Right ventricle myocardium (tissue), 1 donor: ENCODE measurements around the gene VSNL1.

- PRO-cap, 2 experiments: peak in 2 of 2 experiments; most common plus-strand start chr2:17540685 (in 1); most common minus-strand start chr2:17540460 (in 1)
Observed at GRCh38 chr2:17540286-17540958, at the start of gene VSNL1. VSNL1 (plus strand) TSS chr2:17540696.

GRCh38 chr2:17650016-17650446 is 103.6 kb downstream of the SMC6 start:
- PRO-cap, 2 experiments: no peak in any of the 2 experiments

DNA sequence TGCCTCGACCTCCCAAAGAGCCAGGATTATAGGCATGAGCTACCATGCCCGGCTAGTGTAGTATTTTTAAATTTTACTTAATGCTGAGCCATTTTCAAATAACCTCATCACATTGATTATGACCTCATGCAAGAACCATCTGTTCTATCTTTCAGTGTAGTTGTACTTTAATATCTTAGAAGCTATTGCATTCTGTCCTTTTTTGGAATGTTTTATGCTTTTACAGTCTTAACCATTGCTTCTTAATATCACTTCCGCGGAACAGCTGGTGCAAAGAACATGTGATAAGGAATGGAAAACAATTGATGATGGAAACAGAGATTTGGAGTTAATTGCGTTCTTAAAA is 2.7 kb downstream of the GEN1 start:
- PRO-cap, 2 experiments: no peak in any of the 2 experiments

DNA sequence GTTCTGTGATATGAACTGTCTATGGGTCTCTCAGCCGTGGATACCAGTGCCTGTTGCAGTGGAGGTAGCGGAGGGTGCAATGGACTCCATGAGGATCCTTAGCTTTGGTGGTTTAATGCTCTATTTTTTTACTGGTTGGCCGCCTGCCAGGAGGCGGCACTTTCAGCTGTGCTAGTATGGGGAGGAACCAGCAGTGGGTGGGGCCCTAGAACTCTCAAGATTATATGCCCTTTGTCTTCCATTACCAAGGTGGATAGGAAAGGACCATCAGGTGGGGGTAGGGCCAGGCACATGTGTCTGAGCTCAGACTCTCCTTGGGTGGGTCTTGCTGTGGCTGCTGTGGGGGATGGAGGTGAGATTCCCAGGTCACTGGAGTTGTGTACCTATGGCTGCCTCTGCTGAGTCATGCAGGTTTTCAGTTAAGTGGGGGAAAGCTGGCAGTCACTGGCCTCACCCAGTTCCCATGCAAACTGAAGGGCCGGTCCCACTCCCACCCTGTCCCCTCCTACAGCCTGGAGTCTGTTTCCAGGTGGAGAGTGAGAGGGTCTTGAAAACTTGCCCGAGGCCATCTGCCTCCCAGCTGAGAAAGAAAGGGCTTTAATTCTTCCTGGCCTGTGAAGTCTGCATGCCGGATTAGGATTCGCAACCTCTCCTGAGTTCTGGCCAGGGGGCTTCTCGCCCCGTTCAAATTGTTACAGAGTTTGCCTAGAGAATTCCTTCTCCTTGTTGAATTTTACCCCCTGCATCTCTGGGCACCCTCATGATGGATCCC is 14.5 kb downstream of the KCNS3 start:
- PRO-cap, 2 experiments: no peak in any of the 2 experiments

DNA sequence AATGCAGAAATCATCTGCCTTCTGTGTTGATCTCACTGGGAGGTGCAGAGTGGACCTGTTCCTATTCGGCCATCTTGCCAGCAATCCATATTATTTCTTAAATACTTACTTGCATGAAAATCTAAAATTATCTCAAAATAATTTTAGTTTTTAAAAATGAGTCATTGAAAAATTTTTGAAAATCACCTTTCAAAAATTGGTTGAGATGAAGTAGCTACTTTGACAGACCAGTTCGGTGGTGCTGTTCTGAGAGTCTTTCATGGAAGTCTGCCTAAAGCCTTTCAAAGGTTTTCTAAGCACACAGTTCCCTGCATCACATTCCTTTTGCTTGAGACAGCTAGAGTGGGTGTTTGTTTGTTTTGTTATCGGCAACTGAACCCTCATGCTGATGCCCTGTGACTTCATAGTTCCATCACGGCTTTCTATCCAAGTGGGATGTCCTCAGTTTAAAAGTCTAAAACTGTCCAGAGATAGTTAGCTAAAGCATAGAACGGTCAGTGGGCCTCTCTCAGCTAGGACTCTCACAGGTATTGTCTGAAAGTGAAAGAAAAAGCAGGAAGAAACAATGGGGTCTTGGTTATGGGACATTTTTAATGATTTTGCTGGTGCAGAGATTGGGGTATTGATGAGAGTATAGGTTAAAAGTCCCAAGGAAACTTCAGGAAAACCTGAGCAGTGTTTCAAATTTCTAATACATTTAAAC is 337.4 kb downstream of the OSR1 start:
- PRO-cap, 2 experiments: peak in 1 of 2 experiments; most common plus-strand start position 486 of the sequence (in 1)

GRCh38 chr2:19351810-19352646 is 6.4 kb downstream of the OSR1 start:
- PRO-cap, 2 experiments: no peak in any of the 2 experiments

DNA sequence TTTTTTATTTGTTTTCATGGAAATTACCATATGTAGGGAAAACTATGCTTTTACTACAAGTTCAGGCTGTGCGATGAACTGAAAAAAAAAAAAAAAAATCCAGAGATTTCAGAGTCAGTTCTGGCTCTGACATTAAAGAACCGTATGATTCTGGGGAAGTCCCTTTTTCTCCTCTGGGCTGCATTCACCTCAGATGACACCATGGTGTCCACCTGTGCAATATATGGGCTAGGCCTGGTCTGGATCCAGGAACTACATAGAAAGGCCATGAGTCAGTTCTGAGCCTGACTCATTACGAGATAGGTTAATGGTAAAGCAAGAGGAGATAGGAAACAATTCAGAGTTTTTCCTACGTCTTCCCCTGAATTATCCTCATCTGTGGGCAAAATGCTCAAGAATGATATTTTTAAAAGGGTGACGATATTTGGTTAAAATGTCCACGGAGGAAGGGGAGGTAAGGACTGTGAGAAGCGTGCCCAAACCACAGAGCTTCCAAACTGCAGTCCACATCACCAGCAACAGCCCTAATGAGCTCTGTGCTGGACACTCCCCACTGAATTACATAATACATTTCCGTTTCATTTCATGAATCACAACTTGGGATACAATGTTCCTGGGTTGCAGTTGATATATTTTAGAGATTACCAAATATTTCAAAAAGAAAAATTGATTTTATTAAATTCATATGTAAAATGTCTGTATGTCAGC is 180.1 kb upstream of the OSR1 start:
- PRO-cap, 2 experiments: no peak in any of the 2 experiments

DNA sequence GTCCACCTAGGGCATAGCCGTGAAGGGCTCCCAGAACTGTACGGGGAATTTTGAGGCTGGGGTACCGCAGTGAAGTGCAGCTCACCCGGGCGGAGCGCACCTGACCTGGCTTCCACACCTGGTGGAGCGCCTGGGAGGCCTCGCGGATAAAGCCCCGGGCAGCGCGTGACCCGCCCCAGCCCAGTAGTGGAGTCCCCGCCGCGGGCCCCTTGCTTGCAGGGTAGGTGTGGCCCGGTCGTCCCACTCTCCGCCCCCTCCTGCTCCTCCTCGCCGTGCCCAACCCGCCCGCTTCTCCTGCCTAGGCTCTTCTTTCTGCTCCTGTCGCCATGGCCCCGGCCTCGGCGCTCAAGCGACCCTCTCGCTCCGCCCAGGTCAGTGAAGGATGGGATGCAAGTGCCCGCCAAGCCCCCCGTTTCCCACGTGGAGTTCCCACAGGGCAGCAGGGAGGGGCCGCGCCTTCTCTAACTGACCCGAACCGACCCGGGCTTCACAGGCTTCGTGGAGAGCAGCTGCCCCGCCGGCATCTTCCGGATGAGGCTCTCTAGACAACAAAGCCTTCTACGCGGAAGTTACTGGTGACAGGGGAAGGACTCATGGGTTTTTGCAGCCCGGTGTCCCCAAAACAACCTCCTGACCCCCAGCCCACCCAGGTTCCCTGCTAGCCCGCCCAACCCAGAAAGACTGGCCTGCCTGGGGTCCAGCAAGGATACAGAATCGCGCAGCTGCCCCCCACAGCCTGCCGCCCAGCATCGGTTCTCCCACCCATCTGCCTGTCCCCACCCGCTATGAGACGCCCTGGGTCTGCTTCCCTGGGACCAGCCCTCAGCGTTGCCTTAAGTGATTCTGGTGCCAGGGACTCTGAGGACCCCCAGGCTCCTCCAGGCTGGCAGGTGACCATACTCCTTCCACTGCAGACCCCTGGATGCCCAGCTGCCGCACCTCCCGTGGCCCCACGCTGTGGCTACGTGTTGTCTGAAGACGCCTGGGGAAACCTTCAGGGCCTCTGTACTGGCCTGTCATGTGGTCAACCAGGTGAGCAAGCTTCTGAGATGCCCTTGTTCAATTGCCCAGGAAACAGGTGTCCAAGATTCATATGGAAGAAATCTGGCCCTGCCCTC is 32.8 kb downstream of the TTC32 start:
- PRO-cap, 2 experiments: peak in 1 of 2 experiments; most common plus-strand start position 305 of the sequence (in 1)

DNA sequence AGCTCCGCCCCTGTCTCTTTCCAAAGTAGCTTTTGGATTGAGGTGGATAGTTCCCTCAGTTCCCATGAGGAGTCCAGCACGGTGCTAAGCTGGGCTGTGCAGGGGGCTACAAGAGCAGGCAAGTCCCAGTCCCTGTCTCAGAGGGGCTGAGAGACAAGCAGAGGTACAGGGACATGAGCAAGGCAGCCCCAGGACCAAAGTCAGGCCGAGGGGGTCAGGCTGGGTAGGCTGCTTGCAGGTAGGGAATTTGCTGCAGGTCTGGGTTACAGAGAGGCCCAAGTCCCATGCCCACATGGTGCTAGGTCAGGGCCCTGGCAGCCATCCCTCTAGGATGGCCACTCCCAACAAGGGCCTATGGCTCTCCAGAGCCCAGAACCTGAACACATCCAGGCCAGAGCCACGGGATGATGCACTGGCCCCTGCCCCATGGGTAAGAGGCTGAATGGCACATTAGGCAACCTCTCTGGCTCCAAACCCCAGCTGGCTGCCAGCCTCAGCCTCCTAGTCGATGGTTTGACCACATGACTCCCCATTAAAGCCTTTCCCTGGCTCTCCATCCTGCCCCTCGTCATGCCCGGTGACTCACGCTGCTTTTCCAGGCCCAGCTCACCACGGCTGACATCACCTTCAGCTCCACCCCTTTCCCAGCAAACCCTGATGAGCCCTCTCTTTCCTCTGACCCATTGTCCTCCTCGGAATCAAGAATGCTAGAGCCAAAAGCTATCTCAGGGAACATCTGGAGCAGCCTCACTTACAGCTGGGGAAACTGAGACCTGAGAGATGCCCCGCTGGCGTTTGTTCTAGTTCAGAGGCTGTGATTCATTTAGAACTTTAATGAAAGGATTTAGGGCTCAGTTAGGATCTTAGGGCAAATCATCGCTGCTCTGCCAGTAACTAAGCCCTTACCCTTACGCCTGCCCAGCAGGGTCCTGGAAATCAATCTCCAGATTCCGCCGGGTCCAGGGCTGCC is 83.6 kb downstream of the SDC1 start:
- PRO-cap, 2 experiments: no peak in any of the 2 experiments

- PRO-cap, 2 experiments: no peak in any of the 2 experiments
Observed at GRCh38 chr2:20348136-20349084, 2.2 kb downstream of the PUM2 start.

- PRO-cap, 2 experiments: no peak in any of the 2 experiments
Observed at GRCh38 chr2:20355991-20356437, 5.4 kb upstream of the PUM2 start.

DNA sequence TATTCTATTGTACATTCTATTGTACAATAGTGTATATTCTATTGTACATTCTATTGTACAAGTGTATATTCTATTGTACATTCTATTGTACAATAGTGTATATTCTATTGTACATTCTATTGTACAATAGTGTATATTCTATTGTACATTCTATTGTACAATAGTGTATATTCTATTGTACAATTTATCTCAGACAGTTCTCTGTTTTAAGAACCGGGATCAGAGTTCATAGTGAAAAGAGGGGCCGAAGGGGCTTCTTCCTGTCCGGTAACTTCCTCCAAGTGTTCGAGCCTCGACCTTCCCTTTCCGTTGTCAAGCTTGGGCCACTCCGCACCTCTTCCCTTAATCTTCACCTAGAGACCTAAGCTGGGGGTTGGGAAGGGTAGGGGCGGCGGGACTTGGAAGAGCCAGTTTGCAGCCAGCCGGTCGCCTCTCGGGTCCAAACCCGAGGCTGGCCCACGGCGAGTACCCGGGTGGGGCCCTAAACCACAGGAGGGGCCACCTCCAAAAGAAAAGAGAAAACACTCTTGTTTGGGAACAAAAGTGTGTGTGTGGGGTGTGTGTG is 764 bp upstream of the RHOB start:
- PRO-cap, 2 experiments: peak in 1 of 2 experiments; most common plus-strand start position 303 of the sequence (in 1)

- PRO-cap, 2 experiments: no peak in any of the 2 experiments
Observed at GRCh38 chr2:20501433-20501710, 54.5 kb downstream of the RHOB start.

DNA sequence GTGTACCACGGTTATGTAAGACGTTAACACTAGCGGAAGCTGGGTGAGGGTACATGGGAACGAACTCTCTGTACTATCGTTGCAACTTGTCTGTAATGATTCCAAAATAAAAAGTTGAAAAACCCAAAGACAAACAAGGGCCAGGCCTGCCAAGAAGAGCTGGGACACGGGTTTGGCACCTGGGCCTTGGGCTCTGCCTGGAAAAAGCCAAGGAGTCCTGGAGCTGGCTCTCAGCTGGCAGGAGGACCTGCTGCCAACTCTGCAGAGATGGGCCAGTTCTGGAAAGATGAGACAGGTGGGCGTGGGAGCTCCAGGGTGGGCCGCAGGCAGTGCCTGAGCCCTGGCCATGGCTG is 89.7 kb downstream of the RHOB start:
- PRO-cap, 2 experiments: no peak in any of the 2 experiments

GRCh38 chr2:20539876-20540607 is 93.2 kb downstream of the RHOB start:
- PRO-cap, 2 experiments: no peak in any of the 2 experiments

GRCh38 chr2:20568331-20569596 is 82.1 kb downstream of the HS1BP3 start:
- PRO-cap, 2 experiments: no peak in any of the 2 experiments

GRCh38 chr2:20582504-20583000 is 68.3 kb downstream of the HS1BP3 start:
- PRO-cap, 2 experiments: no peak in any of the 2 experiments

GRCh38 chr2:20617899-20618427 is 32.9 kb downstream of the HS1BP3 start:
- PRO-cap, 2 experiments: peak in 2 of 2 experiments; most common plus-strand start chr2:20618247 (in 1); most common minus-strand start chr2:20617980 (in 1)

DNA sequence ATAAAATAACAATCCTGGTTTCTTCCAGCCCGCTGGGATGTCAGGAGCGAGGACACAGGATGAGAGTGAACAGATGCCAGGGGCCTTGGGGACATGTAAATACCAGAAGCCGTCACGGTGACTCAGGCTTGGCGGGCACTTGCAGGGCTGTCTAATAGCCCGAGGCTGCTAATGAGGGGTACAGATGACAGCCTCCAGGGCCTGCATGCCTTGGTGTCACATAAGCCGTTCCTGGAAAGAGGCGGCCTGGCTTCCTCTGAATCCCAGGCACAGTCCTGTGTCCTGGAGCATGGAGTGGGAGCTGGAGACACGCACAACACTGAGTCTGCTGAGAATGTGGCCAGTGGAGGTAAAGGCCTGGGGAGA is 28.1 kb downstream of the HS1BP3 start:
- PRO-cap, 2 experiments: no peak in any of the 2 experiments

DNA sequence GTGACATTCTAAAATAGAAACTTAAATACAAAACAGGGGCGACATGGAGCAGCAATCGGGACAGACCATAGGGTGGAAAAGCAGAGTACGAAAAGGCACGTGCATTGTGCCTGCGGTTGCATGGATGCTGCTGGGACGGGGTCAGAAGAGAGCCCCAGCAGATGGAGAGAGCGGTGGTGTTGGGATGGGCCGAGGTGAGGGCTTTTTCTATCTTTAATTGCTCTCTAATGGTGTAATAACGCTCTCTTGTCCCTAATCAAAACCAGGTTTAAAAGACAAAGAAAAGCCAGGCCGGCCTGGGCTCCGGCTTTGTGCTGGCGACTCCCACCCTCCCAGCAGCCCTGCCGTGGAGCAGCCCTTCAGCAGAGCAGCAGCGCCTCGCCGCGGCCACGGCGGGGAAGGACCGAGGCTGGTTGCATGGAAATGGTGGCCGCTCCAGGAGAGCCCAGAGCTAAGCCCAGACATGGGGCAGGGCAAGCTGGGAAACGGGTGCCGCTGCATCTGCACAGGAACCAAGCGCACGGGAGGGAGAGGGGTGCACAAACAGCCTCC is 15.2 kb downstream of the HS1BP3 start:
- PRO-cap, 2 experiments: no peak in any of the 2 experiments